ENCODE data around the gene PLXNA3.

- RRBS, result no CpG with 5 or more reads among the region's 13 CpGs
Observed at GRCh38 chrX:154024993-154025824, 5.5 kb upstream of the IRAK1 start.

DNA sequence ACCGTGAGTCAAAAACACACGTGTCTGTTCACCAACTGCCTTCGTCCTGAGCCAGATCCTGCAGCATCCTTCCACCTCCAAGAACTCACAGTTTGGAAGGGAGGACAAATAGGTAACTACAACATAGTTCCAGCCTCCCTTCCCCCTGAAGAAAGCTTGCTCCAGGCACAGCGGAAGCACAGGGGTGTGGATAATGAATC is 19.0 kb upstream of the IRAK1 start:
- RRBS, result no CpG with 5 or more reads among the region's 4 CpGs

- RRBS, result no CpG with 5 or more reads among the region's 9 CpGs
Observed at GRCh38 chrX:154083115-154083863, 14.2 kb downstream of the MECP2 start.

- RRBS, result no CpG with 5 or more reads among the region's 8 CpGs
Observed at GRCh38 chrX:154090664-154091375, 6.7 kb downstream of the MECP2 start.

- RRBS, result 44% methylated on average over 8 of the region's 19 CpGs
Observed at GRCh38 chrX:154116252-154116866, 18.8 kb upstream of the MECP2 start.

- RRBS, result no CpG with 5 or more reads among the region's 14 CpGs
Observed at GRCh38 chrX:154369303-154370247, 4.9 kb downstream of the FLNA start.

DNA sequence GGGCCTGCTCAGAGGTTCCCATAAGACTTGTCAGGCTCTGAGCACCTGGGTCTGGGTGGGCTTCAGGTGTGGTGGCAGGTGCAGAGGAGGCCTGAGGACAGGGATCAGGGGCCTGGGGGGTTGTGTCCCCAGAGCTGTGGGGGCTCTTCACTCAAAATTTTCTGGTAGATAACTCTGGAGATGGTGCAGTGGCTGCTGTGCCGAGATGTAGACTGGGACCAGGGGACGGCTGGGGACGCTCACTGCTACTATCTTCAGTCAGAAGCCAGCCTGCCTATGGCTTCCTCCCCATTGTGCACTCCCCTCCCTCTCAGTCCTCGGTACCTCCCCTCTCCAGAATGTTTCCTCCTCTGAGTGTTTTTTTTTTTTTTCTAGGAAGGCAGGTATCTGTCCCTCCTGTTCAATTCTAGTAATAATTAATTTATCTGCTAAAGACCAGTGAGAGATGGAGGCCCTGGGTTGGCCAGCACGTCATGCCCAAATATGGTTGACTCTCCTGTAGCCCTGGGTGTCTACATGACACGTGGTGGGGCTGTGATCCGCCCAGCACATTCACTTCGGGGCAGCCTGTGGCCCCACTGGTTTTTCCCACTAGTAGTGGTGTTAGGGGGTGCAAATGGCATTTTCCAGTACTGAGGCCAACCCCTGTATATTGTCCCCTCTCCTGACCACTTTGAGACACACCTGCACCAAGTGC is 1.9 kb downstream of the FLNA start:
- RRBS, result no CpG with 5 or more reads among the region's 8 CpGs

GRCh38 chrX:154418388-154419156 is 7.2 kb downstream of the TAFAZZIN start:
- RRBS, result no CpG with 5 or more reads among the region's 10 CpGs

DNA sequence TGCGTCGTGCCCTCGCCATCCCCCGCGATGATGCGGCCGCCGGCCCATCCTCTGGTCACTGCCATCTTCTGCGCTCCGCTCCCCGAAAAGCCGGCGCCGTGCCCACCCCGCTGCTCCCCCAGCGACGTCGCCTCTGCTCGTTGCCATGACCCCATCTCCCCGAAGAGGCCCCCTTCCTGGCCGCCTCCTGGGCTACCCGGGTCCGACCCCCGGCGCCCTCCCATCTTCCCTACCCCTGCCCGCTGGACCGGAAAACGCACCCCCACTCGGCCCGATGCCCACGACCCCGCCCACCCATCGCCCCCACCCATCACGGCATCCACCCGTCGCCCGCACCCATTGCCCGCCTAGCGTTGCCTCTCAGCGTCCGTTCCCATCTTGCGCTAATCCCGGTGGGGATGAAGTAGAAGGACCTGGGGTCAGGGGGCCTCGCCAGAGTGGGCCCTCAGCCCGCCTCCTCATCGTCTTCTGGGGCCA is 412 bp downstream of the GDI1 start:
- RRBS, result under 1% methylated on average over 14 of the region's 46 CpGs

DNA sequence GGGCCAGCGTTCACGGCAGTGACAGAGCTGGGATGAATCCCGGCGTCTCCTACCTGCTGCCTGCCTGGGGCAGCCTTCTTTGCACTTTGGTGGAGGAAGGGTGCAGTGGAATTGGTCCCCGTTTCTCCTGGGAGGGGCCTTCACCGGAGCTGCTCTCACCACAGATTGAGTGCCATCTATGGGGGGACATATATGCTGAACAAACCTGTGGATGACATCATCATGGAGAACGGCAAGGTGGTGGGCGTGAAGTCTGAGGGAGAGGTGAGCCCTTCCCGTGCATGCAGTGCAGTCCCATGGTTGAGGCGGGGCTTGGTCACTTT is 3.0 kb upstream of the FAM50A start:
- RRBS, result 84% methylated on average over 4 of the region's 10 CpGs

- RRBS, result 2% methylated on average over 81 of the region's 114 CpGs
Observed at GRCh38 chrX:154457561-154458444, at the start of gene PLXNA3. Gene PLXNA3, plus strand, starts transcription at chrX:154458281.

DNA sequence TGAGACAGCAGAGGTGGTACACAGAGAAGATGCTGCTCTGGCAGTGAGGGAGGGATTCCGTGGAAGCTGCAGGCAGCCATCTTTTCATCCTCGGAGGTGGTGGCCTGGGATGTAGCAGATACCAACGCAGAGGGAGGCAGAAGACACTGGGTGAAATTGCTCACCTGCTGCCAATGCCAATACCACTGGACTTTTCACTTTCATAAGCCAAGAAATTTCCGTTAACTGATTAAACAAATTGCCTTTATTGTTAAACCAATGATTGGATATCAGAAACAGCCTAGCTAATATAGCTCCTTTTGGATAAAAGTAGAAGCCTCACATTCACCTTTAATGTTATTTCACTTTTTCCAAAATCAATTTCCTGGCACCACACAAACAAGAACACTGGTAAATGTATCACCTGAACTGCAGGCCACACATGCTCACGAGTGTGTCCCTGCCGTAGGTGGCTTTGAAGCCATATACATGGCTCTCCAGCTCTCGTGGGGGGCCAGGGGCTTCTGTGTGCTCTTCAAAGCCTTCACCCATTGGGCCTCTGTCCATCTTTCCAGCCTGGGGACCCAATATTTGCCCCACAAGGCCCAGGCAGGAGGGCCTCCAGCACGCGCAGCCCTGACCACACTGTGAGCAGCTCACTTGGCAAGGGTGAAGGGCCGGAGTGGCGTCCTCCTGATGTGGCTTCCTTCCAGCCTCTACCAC is 2.5 kb downstream of the UBL4A start:
- RRBS, result no CpG with 5 or more reads among the region's 11 CpGs

DNA sequence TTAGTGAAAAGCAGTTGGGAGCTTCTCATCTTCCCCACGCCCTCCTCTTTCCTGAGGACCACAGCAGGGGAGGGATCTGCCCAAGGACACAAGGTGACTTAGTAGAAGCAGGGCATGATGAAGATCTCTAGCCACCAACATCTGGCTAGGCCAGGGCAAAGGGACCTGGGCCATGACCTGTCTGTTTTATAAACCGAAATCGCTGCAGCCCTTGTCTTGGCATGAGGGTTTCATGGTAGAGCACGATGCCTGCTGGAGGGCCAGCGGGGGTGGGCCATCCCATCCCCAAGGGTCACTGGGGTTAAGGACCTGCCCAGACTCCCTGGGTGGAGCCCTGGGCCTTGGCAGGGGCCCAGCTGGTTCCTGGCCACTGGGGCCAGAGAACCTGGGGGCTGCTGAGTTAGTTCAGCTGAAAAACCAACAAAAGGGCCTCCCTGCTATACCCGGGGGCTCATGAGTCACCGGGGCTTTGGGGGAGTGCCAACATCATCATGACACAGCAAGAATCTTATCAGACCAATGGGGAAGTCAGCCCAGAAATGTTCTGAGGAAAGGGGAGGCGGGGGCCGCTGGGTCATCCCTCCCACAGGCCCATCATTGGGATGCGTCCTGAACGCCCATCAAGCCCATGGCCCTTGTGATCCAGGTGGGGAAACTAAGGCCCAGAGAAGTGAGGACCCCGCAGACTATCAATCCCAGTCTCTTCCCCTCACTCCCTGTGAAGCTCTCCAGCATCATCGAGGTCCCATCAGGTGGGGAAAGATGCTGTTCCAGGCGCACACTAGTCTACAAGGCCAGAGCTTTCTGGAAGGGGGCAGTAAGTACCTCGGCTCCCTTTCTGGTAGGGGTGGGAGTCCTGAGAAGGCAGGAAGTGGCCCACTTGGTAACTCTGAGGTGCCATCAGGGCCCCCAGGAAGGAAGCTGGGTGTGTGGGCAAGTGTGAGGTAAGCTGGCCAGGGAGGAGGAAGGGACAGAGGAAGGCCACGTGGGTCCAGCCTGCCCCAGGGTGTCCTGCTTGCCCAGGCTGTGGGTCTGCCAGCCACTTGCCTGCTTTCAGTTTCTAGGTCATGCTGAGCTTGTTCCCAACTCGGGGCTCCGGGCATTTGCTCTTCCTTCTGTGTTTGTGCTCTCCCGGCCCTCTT is 4.6 kb downstream of the G6PD start:
- RRBS, result no CpG with 5 or more reads among the region's 19 CpGs

DNA sequence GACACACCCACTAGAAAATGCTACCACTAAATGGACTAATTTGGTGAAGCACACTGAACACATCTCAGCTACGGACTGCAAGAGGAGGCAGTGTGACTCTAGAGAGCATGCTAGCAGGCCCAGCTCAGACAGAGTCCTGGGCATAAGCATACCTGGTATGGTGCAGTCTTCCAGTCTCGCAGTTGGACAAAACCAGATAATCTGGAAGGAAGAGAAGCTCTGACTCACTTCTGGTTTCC is 37.9 kb downstream of the GAB3 start:
- RRBS, result no CpG with 5 or more reads among the region's 2 CpGs

- RRBS, result no CpG with 5 or more reads among the region's 4 CpGs
Observed at GRCh38 chrX:154729458-154729961, 21.4 kb downstream of the GAB3 start.

DNA sequence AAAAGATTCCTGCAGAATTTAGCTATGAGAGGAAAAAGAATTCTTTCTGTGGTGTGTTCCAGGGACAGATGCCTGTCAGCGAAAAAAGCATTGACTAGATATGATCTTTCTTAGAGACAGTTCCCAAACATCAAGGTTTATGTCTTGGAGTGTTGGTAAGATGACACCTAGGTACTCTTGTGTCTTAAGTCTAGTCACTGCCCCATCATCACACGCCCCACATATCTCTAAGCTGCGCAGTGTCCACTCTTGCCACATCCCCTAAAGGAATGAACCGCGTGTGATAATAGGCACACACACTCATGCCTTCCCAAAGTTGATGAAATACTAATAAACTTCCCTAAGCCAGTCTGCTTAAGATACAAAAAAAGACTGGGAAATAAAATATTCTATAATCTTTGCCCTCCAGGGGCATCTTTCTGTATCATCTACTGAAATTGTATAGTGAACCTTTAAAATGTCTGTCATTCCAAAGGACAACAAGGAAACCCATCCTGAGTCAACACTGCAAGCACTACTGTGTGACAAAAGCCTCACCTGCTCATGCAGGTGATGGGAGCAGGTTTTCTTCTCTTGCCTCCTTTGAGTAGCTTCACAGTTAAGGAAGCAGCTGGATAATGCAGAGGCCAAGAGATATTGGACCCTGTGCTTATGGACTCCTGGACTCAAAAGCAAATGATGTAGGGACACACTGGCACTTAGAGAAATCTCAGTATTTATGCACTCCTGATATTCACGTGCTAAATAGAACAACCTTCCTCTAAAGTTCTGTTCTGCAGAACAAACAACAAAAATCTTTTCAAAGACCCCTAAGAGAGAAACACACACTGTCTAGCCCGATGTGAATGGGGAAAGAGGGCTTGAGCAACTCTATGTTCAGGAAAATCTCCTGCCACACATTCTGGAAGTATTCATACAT is 1.7 kb downstream of the GAB3 start:
- RRBS, result no CpG with 5 or more reads among the region's 7 CpGs

- RRBS, result no CpG with 5 or more reads among the region's 3 CpGs
Observed at GRCh38 chrX:154918008-154918313, 31.8 kb downstream of the F8A1 start.

DNA sequence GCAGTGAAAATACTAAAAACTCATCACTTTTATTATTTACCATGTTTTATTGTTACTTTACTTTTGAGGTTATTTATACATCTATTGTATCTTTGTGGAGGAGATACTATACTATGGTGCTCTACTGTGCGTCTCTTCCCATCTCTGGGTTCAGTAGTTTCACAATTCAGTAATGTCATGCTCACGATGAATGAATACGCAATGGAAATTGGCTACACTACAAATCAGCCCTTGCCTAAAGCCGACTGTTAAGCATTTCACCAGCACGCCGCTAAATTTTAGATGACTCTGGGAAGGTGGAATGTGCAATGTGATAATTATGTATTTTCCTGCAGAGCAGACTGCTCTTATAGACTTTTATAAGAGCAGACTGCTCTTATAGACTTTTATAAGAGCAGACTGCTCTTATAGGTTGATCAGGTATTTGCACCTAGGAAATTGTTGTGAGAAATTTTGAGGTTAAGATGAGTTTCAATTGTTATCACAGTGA is 1.1 kb downstream of the FUNDC2 start:
- RRBS, result no CpG with 5 or more reads among the region's 6 CpGs

- RRBS, result no CpG with 5 or more reads among the region's 6 CpGs
Observed at GRCh38 chrX:155147521-155147949, 68.7 kb upstream of the VBP1 start.

DNA sequence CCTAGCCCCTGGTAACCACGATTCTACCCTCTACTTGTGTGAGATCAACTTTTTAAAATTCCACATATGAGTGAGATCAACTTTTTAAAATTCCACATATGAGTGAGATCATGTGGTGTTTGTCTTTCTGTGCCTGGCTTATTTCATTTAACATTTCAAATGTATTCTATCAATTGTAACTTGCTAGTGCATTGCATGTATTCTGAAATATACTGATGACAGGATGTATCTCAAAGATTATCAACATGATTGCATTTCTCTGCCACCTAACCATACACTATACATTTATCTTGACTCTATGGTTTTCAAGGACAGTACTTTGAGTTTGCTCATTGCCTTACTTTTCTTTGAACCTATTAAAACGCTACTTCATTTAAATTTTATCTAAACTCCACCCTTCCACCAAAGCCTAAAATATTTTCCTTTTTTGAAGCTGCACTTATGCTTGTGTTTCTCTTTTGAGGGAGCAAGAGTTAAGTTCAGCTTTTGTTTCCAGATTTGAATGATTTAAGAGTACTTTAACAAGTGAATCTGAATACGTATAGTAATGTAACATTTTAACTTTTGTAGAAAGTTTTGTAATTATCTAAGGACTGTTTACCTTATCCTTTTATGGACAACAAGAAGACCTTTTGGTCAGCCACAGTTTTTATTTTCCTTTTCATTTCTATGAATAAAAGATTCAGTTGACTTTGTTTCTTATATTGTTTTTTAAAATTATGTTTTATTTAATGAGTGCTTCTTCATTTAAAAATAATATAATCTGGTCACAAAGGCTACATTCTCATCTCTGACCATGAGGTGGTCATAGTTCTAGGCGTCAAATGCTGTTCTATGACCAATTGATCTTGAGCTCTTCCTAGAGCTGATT is 12.5 kb upstream of the RAB39B start:
- RRBS, result no CpG with 5 or more reads among the region's 4 CpGs